Bronchus fibroblast of lung (primary cell): ENCODE data around the genes CPHXL2 and CPHXL.

- RAMPAGE, long total RNA: no peak
Observed at GRCh38 chr16:75227250-75228277, 8.8 kb downstream of the CTRB1 start.

DNA sequence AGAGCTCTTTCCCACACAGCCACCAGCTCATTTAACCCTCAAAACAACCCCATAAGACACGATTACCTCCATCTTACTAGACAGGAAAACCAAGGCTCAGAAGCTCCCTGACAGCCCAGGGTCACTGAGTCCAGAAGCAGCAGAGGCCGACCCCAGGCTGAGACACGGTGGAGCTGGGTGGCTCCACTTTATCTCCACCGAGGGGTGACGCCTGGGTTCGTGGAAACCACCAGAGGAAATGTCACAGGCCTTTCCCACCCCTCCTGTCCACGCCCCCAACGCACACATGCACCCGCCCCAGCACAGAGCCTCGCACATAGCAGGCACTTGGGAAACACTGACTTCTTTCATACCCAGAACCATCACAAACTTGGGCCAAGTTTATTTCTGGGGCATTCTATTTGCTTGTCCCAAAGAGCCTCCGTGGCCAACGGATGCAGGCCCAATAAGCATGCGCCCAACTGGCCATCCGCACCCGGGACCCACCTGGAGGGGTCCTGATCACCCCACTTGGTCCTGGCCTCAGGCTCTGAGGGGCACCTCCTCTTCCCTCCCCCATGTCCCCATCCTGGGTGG, 3.3 kb downstream of the BCAR1 start:
- RAMPAGE, long total RNA: no peak

- RAMPAGE, long total RNA: no peak
Observed at GRCh38 chr16:75676916-75677397, at the start of gene CPHXL2. TSS of gene CPHXL2 (minus strand) at chr16:75677009.

GRCh38 chr16:75726368-75726781, at the start of gene CPHXL:
TSS of gene CPHXL (minus strand) at chr16:75726490.
- RAMPAGE, long total RNA: no peak

DNA sequence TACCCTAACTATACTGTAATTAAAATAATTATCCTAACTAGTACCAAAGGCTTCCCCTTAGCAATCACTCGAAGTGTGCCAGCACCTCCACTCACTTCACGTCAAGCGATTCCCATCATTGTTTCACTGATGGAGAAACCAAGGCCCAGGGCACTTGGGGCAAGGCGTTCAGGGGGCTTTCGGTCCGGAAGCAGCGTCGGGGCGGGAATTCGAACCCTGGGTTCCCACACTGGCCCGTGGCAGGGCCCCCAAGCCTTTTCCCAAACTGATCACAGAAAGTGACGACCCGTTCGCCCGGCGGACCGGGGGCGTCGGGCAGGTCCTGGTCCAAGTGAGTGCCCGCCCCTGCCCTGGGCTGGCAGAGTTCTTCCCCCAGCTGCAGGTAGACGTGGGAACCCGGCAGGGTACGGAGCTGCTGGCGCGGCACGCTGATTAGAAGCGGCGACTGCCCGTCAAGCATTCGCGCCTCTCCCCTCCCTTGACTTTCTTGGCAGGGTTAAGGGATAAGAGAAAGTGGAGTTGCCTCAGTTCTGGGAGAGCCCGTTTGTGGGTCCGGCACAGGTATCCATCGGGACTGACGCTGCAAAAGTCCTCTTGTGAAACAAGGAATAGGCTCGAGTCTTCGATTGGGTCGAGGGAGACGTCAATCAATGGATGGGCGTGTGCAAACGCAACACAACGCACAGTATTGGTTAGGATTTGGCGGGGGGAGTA, 726 bp upstream of the MON1B start:
- RAMPAGE, long total RNA: no peak

- RAMPAGE, long total RNA: no peak
Observed at GRCh38 chr16:77192044-77192436, 1.1 kb downstream of the MON1B start.

DNA sequence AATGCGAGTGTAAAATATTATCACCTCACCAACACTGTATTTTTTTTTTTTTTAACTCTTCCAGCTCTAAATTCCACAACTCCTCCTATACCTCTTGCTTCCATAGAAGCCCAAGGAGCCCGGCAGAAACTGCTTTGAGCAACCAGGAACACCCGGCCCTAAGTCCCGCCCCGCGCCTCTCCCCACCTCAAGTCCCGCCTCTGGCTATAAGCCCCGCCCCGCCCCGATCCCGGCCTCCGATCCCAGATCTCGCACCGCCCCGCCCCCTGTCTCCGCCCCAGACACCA, 208 bp upstream of the NUDT7 start:
- RAMPAGE, long total RNA: no peak

GRCh38 chr16:77775209-77775492, 13.2 kb upstream of the VAT1L start:
- RAMPAGE, long total RNA: no peak

DNA sequence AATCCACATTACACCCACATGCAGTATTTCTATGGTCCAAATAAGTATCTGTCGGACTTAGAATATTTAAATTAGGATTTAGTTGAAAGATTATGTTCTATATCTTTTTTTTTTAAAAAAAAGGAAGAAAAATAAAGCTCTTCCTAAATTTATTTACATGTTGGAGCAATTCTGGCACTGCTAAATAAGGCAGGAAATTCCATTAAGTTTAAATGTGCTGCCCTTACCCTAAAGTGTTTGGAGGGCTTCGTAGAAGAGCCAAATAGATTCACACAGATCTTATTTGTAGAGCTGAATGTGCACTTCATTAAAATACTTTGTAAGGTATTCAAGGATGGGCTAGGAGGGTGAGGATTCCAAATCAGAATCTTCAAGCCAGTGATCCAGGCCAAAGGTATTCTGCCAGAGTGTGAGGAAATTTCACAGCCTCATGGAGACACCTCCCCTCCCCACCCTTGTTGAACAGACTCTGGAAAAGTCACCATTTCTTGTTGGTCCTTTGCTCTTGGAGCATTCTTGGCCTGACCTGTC, 193.1 kb downstream of the WWOX start:
- RAMPAGE, long total RNA: no peak

- RAMPAGE, long total RNA: no peak
Observed at GRCh38 chr16:78454862-78455615, 355.6 kb downstream of the WWOX start.

DNA sequence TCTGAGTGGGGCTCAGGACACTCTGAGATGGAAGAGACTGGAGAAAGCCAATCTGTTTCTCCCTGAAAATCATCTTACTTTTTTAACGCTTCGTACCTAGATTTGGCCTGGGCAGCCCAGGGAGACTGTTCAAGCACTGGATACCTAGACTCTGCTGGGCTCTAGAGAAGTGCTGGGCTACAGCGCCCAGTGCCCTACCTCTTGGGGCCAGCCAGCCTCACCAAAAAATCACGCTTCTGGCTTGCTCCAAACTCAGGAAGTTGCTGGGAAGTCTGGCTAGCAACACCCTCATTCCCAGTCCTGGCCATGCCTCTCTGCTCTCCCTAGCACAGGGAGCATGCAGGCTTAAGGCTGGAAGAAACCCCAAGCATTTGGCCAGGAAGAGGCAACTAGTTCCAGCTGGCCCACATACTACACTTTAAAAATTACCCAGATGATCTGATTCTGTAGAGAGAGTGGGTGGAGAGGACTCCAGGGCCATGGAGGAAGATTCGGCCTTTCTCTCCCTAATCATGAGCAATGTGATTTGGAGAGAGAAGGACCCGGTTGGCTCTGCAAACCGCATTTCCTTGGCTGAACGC, 406.0 kb downstream of the WWOX start:
- RAMPAGE, long total RNA: no peak

- RAMPAGE, long total RNA: no peak
Observed at GRCh38 chr16:78551112-78552158, 452.0 kb downstream of the WWOX start.

GRCh38 chr16:78683855-78684256, 584.4 kb downstream of the WWOX start:
- RAMPAGE, long total RNA: no peak

- RAMPAGE, long total RNA: no peak
Observed at GRCh38 chr16:78828742-78829615, 729.5 kb downstream of the WWOX start.

DNA sequence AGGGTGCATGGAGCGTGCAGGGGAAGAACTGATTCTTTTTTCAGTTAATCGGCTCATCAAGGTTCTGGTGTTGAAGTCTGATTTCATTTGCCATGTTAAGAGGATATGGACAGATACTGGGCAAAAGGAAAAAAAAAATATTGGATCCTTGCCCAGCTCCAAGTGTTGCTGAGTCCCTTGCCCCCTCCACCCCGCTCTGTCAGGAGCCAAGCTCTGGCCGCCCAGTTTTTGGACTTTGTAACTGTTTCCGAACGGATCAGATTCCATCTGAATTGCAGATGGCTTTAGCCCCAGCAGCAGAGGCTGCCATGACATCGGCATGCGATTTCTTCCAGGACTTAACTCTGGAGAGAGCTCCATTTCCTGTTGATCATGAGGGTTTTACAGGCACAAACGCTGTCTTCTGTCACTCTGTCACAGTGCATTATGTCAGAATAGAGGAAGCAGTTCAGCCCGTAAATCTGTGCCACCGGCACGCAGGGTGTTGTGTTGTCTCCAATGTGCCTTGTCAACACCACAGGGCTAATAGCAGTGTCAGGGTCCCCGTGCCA, 615.6 kb downstream of the MAF start:
- RAMPAGE, long total RNA: no peak

DNA sequence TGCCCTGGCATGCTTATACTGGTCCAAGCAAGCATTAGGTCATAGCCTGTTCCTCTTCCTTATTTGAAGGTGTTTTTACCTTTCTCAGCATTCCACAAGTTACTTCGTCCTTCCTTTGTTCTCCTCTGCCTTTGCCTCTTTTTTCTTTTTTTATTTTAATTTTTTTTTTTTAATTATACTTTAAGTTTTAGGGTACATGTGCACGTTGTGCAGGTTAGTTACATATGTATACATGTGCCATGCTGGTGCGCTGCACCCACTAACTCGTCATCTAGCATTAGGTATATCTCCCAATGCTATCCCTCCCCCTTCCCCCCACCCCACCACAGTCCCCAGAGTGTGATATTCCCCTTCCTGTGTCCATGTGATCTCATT, 548.7 kb downstream of the MAF start:
- RAMPAGE, long total RNA: no peak

DNA sequence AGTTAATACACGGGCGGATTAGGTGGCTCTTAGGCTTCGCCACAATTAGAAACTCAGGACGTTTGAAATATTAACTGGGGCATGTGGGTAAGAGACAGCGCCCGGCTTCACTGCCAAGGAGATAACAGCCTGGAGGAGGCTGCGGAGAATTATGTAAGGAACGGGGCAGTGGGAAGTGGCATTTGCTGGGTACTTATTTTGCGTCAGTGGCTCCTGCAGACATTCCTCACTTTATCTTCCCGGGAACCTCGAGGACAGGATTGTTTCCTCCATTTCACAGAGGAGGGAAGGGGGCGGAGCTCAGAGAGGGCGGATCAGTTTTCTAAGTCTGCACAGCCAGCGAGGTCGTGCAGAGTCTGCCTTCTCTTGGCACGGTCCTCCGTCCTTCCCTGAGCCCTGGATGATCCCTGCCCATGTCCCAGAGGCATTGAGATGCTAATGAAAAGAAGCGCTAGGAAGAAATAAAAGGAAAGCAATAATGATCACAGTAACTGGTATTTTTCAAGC, 162.2 kb downstream of the MAF start:
- RAMPAGE, long total RNA: no peak

DNA sequence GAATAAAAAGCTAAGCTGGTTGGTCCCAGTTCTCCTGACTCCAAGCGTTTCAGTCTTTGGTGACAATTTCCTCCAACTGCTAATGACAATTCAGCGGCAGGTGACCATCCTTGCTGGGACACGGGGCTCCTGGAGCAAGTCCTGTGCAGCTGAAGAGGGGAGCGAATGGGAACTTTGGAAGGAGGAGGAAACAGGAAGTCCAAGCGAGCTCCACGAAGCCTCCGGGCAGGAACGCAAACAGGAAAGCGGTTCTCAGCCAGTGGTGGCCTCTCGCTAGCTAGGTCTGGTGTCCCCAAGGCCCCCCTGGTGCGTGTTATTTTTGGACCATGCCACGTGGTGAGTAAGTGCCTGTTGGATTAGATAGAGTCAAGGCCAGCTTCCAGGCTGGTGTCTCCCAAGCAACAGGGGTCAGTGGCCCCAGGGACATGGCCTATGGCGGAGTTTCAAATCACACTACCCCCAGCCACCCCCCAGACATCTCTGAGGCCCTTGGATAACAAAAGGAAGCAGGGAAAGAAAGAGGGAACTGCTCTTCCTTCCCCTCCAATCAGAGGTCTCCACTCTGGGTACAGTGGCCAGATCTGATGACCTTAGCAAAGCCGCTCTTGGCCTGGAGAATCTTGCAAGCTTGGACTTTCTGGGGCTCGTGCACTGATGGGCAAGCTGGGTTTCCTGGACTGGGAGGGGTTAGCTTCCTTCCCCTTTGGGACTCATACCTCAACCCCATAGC, 58.3 kb downstream of the MAF start:
- RAMPAGE, long total RNA: no peak

DNA sequence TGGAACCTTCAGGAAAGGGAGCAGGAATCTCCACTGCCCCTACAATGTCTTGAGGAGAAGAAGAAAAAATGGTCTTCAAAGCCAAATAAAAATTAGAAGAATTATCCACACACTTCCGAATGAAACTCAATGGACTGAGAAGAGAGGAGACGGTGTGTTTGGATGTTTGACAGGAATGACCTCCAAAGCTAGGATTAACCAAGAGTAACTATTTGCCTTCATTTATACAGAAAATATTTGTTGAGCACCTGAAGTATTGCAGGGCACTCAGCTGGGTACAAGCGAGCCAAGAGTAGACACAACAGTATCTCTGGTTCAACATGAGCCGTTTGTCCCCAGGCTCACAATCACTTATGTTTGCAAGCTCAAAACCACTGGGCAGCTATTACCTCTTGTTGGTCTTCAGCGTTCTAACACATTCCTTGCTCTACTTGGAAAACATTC, 38.9 kb downstream of the MAF start:
- RAMPAGE, long total RNA: no peak

GRCh38 chr16:79601024-79601485, 518 bp upstream of the MAF start:
- RAMPAGE, long total RNA: no peak